HT-29 (cell line): ENCODE results near the genes PPP1R12B, ADORA1 and CHIT1.

DNA sequence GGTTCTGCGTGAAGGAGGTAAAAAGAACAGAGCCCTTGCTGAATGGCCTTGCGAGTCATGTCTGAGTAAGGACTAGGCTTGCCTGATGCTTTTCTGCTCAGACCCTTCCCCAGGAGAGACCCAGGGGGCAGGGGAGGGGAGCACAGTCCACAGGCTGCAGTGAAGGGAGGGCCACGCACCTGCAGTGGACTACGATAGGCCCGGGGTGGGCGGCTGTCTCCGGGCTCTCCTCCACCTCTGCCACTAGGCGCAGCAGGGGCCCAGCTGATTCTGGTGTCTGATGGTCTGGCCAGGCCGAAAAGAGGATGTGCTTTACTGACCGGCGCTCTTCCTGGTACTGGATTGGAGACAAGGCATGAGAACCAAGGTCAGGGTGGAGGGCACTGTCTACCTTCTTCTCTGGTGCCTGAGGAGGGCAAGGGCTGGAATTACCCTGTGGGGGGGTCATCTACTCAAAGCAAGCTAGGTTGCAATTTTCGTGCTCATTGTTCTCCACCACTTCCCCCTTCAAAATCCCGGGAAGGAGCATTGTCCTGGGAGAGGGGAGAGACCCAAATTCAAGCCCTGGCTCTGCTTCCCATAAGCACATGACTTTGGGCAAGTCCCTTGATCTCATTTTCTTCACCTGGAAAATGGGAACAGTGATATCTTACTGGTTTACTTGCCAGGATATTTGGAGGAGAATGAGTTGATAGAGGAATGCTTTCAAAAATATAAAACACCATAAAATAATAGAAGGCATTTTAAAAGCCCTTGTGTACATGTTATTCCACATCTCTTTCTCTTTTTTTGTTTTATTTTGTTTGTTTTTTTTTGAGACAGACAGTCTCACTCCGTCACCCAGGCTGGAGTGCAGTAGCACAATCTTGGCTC, 7.8 kb downstream of the PTPN7 start:
- RAMPAGE, long total RNA: no peak

DNA sequence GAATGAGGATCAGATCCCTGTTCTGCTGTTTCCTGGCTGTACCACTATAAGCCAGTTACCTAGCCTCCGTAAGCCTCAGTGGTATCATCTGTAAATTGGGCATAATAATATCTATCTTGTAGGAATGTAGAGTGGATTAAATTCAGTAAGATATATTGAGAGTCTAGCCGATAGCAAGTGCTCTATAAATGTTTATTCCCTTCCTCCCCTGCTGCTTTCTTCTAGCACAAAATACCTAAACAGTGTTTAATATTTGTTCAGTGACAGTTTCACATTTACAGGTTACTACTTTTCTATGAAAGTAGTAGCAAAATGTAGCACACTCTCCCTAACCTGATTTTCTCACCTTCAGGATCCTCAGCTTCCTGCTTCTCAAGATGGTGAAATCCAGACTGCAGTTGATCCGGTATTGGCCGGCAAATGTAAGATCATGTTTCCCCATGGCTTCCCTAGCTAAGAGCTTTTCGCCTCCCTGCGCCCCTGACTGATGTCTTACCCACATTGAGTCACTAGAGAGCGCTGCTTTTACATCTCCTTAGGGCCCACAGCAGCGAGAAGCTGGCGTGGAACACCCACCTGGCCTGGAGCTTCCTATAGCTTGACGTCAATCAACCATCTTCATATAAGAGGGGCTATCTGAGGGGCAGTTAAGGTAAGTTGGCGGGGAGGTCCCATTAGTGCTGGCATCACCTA, 5.8 kb downstream of the PTPN7 start:
- RAMPAGE, long total RNA: no peak

DNA sequence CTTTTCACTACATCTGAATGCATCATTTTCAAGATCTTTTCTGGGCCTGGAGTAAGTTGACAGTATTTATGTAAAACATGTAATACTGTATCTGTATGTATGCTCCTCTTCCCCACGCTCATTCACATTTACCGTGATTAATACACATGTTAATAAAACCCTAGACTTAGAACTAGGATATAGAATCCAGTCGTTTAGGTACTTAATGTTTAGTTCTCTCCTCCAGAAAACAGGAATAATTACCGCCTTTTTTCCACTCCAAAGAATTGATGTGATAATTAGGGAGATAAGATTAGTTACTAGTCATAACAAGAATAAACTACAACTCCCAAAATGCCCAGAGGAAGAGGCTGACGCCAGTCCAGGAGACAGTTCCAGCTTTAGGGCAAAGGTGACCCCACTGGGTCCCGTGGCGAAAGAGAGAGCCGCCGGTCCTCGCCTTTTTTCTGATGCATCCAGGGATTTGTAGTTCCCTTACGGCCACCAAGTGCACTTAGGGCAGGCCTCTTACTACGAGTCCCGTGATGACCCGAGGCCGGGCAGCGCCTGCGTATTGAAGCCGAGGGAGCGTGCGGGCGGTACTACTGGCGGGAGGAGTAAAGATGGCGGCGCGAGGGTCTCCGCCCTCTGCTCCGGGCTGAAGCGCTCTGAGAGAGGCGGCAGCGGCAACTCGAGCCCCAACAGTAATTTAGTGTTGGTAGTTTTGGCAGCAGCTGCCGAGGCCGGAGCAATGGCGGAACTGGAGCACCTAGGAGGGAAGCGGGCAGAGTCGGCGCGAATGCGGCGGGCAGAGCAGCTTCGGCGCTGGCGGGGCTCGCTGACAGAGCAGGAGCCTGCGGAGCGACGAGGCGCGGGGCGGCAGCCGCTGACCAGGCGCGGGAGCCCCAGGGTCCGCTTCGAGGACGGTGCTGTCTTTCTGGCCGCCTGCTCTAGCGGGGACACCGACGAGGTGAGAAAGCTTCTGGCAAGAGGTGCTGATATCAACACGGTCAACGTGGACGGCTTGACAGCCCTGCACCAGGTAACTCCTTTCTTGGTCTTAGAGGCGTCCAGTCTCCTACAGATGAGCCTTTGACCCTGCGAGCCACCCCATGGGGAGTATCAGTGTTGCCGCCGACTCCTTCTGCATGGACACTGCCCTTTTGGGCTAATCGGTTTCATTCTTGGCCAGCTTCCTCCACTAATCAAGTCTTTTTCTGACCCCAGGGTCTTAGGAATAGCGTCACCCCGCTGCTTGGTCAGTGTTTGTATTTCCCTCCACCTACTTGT, at the start of gene PPP1R12B:
PPP1R12B (plus strand) TSS at position 578 of the 1,269 bp plus-strand sequence.
- RAMPAGE, long total RNA: no peak

DNA sequence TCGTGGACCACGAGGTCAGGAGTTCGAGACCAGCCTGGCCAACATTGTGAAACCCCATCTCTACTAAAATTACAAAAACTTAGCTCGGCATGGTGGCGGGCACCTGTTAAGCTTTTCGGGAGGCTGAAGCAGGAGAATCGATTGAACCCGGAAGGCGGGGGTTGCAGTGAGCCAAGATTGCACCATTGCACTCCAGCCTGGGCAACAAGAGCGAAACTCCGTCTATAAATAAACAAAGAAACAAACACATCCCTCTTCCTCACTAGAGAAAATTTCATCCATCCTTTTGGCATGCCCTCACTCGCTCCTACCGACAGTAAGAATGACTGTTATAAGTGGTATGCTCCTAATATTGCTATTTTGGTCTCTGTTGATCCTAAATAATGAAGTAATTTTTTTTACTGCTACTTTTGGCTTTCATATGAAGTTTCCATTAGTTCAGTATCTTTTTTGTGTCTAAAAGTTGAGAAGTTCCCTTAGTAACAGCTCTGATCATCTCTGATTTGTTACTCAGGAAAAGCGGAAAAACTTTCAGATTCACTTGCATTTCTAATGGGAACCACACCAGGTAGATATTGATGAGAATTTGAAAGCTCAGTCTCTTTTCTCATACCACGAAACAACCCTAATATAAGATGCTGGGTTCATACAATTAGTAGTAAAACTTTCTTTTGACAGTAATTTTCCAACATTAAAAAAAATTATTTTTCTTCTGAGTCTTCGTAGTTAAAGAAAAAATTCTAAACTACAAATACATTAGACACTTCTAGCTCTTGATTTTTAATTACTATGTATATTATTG, 166.5 kb downstream of the SYT2 start:
- RAMPAGE, long total RNA: no peak

- RAMPAGE, long total RNA: no peak
Measured at GRCh38 chr1:202576737-202577251, 133.5 kb downstream of the SYT2 start.

DNA sequence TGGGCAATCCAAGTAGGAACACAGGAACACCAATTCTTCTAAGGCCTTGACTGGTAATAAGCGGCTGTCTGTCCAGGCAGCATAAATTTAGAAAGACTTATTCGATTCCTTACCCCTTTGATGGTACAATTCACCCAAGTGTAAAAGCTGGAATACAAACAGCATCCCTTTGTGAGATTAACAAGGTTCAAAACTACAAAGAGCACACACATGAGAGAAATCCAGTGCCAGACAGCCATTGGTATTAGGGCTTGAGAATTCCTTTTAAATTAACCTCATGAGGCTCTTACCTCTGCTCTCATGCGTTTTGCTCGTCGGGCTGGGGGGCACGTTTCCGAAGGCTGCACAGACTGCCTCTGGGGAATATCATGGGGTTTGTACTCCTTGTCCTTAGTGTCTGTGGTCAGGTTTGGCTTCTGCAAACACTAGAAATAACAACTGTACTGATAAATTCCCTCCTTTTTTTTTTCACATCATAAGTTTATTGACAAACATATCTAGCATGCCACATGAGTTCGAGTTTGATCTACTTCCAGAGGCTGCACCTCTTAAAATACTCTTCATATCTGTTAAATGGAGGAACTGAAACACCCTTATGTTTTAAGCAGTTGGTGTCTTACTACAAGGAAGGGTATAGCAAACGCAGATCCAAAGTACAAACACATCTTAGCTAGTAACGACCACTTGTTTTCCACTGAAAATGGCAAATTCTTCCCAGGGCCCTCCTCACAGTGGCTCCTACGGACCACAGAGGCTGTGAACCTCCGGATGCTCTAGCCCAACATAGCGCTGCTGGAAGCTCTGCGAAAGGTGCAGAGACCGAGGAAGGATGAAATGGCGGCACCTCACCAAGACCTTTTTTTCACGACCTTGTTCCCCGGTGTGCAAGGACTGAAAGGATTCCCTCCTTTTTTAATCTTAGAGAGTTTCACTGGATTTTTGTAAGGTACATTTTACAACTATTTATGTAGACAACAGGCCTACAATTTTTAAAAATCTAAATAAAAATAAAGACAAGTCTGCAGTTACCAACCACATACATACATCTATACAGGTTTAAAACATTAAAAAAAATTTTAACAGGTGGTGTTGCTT, 41.2 kb downstream of the KDM5B start:
- RAMPAGE, long total RNA: no peak

GRCh38 chr1:202891327-202891808, 2.4 kb upstream of the RABIF start:
- RAMPAGE, long total RNA: no peak

DNA sequence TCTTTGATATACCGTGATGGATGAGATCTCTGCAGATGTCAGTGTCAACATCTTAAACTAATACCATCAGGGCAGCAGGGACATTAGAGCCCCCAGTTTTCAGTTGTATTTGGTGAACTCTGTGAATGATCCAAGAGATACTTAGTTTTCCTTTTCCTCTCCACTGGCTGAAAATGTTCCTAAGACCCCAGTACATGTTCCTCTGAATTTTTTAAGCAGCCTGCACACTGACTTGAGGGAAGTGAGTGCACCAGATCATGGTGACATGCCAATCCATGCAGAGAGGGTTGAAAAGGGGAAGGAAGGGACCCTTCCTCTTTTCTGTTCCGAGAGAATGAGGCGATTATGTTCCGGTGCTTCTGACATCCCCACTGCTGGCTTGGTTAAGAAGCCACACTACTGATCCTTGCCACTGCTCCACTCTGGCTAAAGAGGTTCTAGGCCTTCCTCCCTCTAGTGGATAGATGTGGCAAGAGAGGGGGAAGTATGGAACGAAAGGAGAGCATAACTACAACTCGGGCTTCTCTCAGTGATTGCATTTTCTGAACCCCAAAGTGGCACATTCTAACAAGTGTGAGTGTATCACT, 1.8 kb upstream of the CYB5R1 start:
- RAMPAGE, long total RNA: no peak

DNA sequence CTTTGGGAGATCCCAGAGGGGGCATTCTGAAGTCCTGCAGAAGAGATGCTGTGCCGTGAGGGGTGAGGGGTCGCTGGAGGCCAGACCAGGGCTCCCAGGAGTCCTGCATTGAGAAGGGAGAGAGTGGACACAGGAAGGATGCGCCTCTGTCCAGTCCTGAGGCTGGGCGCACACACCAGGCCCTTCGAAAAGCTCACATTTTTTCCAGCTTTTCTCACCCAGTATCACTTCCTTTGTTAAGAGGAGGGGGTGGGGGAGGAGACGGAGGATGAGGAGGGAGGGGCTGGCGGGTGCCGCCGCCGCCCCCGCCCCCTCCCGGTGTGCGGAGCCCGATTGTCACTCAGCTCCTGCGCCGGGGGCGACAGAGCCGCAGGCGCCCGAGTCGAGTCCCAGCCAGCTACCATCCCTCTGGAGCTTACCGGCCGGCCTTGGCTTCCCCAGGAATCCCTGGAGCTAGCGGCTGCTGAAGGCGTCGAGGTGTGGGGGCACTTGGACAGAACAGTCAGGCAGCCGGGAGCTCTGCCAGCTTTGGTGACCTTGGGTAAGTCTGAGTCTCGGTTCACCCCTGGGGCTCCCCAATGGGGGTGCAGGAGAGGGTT, at the start of gene ADORA1:
ADORA1 (plus strand) TSS at position 339 of the 599 bp plus-strand sequence.
- RAMPAGE, long total RNA: no peak

GRCh38 chr1:203177231-203178026, 1.8 kb upstream of the MYBPH start:
- RAMPAGE, long total RNA: no peak

DNA sequence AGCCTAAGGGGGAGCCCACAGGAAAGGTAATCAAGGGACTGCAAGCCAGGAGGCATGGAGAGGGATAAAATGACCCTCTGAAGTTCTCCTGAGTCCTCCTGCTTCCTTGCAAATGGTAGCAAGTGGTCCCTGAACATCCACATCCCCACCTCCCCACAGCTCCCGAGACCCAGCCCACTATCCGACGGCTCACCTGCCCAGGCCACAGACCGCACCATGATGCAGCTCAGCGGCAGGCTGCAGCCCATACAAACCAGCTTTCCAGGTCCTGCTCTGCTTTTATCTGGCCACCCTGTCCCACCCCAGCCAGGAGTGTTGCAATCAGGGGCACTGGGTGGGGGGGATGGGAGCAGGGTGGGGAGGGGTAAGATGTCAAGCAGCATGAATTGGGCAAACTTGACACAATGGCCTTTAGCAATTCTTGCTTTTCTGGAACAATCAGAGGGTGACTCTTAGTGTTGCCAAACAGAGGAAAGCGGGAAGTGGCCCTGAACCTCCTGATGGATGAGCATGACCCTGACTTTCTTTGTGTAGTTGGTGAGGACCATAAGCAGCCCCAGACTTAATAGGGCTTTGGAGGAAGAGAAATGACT, at the start of gene CHIT1:
CHIT1 (minus strand) TSS at position 255 of the 593 bp plus-strand sequence.
- RAMPAGE, long total RNA: no peak

DNA sequence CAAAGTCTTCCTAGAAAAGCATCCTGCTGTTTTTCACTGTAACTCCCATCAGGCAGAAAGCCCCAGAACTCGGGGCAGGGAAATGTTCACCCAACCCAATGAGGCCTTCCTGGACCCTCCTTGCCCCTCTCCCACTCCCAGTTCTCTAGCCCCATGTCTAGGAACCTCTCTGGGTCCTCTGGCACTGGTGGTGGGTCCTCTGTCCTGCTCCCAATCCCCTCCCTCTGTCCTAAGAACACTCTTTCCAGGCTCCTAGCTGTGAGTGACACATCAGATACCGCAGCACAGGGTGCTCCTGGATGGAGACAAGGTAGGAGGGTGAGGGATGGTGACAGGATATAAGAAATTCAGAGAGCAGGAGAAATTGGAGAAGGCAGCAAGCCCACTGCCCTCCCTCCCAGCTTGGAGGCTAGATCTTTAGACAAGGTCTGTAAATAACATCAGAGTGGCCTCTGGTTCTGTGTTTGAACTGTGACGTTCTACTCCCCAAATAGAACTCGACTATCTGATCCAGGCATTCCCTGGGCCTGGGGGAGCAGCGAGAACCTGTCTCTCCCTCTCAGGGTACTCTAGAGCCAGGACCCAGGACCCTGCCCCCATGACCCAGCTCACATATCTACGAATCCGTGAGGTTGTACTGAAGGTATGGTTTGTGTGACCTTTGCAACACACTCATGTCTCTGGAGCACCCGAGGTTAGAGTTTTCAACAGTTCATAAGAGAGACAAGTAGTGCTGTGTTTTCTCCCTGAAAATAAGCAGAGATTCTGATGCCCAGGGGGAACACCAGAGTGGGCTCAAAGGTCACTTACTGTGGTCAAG, 23.2 kb upstream of the BTG2 start:
- RAMPAGE, long total RNA: no peak

DNA sequence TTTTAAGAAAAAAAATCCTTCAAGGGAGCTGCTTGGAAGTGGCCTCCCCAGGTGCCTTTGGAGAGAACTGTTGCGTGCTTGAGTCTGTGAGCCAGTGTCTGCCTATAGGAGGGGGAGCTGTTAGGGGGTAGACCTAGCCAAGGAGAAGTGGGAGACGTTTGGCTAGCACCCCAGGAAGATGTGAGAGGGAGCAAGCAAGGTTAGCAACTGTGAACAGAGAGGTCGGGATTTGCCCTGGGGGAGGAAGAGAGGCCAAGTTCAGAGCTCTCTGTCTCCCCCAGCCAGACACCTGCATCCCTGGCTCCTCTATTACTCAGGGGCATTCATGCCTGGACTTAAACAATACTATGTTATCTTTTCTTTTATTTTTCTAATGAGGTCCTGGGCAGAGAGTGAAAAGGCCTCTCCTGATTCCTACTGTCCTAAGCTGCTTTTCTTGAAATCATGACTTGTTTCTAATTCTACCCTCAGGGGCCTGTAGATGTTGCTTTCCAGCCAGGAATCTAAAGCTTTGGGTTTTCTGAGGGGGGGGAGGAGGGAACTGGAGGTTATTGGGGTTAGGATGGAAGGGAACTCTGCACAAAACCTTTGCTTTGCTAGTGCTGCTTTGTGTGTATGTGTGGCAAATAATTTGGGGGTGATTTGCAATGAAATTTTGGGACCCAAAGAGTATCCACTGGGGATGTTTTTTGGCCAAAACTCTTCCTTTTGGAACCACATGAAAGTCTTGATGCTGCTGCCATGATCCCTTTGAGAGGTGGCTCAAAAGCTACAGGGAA, 2.5 kb downstream of the BTG2 start:
- RAMPAGE, long total RNA: no peak

GRCh38 chr1:203323558-203324566, 18.5 kb downstream of the BTG2 start:
- RAMPAGE, long total RNA: no peak

DNA sequence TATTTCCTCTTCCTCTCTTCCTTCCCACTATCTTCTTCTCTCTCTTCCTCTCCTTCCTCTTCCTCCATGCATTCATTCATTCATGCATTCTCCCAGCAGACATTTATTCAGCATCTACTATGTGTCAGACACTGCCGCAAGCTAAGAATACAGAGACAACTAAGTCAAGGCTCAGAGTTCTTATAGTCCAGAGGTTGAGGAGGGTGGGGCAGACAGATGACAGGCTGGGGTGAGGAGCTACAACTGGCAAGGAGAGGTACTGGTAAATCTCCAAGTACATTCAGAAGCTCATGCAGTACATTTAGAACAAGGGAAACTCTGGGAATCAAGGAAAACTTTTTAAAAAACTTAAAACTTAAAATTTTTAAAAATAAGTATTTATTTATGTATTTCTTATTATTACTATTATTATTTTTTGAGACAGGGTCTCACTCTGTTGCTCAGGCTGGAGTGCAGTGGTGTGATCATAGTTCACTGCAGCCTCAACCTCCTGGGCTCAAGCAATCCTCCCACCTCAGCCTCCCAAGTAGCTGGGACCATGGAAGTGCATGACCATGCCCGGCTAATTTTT, 56.5 kb upstream of the FMOD start:
- RAMPAGE, long total RNA: no peak

DNA sequence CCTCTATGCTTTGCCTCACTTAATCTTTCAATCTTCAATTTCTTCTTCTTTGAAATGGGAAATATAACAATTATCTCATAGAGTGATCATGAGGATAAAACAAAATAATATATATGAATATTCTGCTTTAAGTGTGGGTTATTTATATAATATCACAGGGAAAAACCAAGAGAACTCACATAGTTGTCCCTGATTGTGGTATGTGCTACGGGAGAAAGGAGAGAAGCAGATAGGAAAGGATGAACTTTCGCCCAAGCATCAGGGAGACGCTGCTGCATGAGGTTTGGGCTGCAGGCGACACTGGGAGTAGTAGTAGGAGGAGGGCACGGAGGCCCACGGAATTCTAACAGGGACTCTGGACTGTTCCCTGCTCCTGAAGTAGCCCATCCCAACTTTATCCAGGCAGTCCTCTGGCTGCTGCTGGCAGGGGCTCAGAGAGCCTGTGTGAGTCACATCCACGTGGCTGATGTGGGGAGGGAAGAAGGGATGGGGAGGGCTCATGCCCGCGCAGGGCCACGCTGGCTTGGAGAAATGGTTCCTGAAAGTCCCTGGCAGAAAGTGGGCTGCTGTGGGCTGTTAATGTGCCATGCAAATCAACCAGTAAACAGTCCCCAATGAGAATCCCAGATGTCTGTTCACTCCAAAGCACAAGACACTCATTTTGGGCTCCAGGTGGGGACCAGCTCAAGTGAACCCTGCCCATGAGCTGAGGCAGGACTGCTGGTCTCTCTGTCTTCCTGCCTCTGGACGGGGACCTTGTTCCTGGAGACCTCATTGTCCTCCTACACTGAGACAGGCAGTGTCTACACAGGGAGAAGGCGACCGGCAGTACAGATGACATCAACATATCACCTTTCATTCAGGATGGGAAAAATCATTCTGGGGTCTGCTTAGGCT, 57.5 kb upstream of the FMOD start:
- RAMPAGE, long total RNA: no peak

GRCh38 chr1:203465801-203466317, 9.7 kb upstream of the PRELP start:
- RAMPAGE, long total RNA: no peak

DNA sequence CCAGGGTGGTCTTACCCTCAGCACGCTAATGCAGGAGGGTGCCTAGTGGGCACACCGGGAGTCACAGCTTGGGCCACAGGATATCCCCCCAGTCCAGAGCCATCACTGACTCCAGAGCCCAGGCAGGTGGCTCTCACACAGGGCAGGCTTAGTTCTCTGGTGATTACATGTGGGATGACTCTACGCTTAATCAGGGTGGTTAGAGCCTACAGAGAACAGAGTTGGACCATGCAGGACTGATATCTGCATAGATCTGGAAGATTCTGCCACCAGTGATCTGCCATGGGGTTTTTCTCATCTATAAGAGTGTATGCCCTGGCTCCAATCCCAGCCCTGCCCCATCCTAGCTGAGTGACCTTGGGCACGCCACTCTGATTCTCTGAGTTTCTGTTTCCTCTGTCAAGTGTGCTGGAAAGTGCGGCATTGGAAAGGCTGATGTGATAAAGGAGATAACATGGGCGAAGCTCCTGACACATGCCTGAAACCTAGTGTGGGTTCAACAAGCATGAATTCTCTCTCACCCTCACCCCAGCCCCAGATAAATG, 27.3 kb downstream of the OPTC start:
- RAMPAGE, long total RNA: no peak

DNA sequence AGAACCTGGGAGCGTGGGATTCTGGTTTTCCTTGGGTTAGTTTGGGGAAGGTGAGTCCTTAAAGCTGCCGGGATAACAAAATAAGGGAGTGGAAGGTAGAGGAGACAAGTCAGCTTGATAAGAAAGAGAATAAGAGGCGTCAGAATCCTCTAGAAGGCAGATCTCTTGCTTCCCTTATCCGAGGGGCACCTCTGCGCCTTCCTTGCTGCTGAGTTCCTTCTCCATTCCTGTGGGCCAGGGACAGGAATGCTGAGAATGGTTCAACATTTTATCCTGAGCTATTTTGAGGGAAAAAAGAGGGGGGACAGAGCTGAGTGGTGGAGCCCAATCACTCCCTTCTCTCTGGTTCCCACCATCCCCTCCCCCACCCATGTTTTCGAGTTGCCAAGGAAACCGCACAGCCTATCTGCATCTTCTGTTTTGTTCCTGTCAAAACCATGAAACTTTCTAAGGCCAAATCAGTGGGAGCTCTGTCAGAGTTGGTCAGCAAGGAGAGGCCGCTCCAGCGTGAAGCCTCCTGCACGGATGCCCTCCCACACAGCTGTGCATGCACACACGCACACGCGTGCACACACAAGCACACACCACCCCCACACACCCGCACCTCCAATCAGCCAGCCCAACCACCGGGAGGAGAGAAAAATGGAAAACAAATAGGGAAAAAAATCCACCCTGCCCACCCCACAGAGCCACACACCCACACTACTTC, 54.6 kb upstream of the ATP2B4 start:
- RAMPAGE, long total RNA: no peak

GRCh38 chr1:203583905-203584587, 42.6 kb upstream of the ATP2B4 start:
- RAMPAGE, long total RNA: no peak